Fibroblast of the aortic adventitia (primary cell): ENCODE data around the genes PLSCR1 and PLSCR5.

- CAGE, long polyA plus RNA = no peak
Observed at GRCh38 chr3:146235198-146235908, 15.6 kb downstream of the PLSCR4 start.

- CAGE, long polyA plus RNA = no peak
Observed at GRCh38 chr3:146544101-146545116, at the start of gene PLSCR1. PLSCR1 (minus strand) TSS chr3:146544607.

GRCh38 chr3:146605132-146605467 is at the start of gene PLSCR5:
PLSCR5 (minus strand) TSS chr3:146605346.
- CAGE, long polyA plus RNA = no peak

GRCh38 chr3:148077912-148078450 is 619.7 kb upstream of the AGTR1 start:
- CAGE, long polyA plus RNA = no peak

GRCh38 chr3:149245711-149246009 is 24.0 kb upstream of the CP start:
- CAGE, long polyA plus RNA = no peak

- CAGE, long polyA plus RNA = no peak
Observed at GRCh38 chr3:149277263-149277538, 55.6 kb upstream of the CP start.

DNA sequence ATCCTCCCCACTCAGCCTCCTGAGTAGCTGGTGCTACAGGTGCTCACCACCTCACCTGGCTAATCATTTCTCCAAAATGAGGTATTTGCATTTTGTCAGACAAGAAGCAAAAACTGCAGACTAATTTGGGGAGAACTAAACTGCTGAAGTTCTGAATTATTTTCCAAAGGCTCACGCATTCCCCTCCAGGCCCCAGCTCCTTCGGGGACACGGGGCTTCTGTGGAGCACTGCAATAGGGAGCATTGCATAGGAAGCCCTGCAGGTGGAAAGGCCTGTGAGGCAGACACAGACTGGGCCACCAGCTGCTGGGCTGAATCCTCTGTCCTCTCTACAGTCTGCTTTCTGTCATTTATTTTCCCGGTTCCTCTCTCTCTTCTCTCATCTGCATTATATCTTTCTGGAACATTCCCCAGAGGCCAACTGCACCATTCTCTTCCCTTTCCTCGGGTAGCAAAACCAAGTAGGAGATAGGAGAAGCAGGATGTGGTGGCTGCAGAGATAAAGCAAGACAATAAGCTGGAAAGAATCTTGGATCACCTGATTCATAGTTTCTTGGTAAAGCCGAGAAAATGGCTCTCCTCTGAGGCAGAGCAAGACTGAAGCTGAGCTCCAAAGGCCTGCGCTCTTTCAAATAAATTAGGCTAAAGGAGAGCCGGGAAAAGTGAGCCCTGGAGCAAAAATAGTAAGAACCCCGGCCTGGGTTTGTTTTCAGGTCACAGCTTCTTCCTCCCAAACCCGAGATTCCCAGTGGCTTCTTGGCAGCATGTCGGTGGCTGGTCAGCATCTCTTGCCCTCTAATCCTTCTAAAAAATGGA is 5.2 kb downstream of the TM4SF4 start:
- CAGE, long polyA plus RNA = no peak

GRCh38 chr3:149593259-149593714 is 64.5 kb downstream of the WWTR1 start:
- CAGE, long polyA plus RNA = no peak

- CAGE, long polyA plus RNA = no peak
Observed at GRCh38 chr3:149618490-149619384, 39.1 kb downstream of the WWTR1 start.

GRCh38 chr3:149650534-149651302 is 7.1 kb downstream of the WWTR1 start:
- CAGE, long polyA plus RNA = no peak

DNA sequence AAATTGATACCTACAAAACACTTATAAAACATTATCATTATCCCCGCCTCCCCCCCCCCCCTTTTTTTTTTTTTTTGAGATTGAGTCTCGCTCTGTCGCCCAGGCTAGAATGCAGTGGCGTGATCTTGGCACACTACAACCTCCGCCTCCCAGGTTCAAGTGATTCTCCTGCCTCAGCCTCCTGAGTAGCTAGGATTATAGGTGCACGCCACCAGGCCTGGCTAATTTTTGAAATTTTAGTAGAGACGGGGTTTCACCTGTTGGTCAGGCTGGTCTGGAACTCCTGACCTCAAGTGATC is 41.8 kb downstream of the COMMD2 start:
- CAGE, long polyA plus RNA = no peak

DNA sequence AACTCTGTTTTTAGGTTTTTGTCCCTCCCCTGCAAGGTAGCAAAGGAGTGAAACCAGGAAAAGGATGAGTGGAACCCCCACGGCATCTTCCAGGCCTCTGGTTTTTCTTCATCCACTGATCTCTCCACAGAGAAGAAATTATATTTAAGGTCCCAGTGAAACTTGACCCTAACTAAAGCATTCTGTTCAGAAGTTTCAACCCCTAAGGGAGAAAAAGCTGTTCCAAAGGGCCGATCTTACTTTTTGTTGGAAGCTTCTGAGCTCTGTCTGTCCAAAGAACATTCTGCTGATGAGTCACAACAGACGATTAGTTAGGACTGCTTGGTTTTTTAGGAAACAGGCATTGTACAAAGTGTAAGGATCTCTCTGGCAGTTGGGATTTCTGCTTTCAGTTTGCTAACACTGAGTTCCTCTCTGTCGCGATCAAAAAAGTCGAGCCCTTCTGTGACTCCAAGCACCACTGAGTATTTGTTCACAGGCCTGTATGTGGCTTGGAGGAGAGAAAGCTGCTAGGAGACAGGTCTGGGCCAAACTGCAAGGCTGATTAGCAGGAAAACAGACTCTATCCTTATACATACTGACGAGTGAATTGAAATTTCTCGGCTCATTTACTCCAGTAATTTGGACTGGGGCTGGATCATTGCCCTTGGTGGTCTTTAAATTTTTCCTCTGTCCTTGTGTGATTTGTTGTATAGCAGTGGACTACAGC is 91.8 kb upstream of the PFN2 start:
- CAGE, long polyA plus RNA = no peak

DNA sequence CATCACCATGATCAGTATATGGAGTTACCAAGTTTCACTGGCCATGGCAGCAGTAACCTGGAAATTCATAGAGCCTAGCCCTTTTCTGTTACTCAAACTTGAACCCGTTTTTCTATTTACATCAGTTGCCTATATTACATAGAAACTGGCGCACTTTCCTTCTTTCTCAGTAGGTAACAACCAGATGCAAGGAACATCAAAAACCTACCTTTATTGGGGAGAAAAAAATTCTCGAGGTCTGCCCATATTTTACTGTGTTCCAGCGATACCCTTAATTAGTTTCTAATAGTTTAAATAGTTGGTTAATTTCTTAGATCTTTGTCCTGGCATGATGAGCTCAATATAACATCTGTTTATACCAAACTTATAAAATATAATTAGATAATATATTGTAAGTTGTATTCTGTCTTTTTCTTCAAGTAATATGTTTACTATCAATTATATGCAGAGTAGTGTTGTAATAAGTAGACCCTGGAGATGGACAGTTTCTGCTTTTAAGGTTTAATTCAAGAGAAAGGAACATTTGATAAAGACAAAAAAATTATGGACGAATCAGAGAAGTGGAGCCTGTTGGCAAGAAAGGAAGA is 35.9 kb downstream of the TSC22D2 start:
- CAGE, long polyA plus RNA = no peak

- CAGE, long polyA plus RNA = no peak
Observed at GRCh38 chr3:150518845-150519551, 27.3 kb downstream of the SERP1 start.

DNA sequence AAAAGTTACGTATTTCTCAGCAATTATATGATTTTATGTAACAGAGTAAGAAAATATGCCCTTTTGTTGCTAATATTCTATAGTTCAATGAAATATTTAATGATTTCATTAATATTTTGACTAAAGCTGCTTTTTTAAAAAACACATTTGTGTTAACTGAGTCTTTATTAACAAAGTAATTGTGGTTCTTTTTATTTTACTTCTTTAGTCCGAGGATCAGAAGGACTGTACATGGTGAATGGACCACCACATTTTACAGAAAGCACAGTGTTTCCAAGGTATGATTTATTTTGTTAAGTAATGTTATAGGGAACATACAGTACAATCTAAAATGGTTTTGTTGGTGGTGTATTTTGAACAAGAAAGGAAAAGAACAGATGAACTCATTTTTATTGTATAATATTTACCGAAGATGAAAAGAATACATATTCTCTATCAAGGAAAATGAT is 5.6 kb downstream of the EIF2A start:
- CAGE, long polyA plus RNA = no peak

GRCh38 chr3:150635404-150635896 is 32.3 kb downstream of the SELENOT start:
- CAGE, long polyA plus RNA = no peak

GRCh38 chr3:150738313-150739442 is 24.3 kb downstream of the SIAH2 start:
- CAGE, long polyA plus RNA = no peak

DNA sequence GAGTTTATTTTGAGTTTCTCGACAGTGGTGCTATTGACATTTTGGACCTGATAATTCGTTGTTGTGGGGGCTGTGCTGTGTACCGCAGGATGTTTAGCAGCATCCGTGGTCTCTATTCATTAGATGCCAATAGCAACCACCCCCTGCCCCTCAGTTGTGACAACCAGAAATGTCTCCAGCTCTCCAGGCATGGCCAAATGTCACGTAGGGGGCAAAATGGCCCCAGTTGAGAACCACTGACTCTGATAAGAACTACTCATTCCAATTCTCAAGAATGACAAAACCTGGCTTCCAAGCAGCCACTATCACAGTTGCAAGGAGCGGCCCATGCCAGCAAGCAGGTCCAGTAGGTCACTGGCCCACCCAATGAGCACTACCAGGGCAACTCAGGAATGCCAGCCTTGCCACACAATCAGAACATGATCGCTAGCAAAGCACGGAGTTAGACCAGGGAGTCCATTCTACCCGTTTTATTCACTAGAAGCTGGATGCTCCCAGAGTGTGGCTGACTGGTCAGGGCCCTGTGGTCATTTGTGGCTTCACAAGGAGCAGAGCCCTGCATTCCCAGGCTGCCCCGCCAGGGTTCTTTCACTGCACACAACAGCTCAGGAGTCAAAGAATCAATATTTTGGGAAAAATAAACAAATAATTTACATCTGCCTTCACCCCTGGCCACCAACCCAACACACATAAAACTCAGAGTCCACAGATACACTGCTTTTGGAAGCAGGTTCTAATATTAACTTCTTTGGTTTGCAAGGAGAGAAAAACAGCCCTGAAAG is 16.3 kb downstream of the SIAH2 start:
- CAGE, long polyA plus RNA = no peak

DNA sequence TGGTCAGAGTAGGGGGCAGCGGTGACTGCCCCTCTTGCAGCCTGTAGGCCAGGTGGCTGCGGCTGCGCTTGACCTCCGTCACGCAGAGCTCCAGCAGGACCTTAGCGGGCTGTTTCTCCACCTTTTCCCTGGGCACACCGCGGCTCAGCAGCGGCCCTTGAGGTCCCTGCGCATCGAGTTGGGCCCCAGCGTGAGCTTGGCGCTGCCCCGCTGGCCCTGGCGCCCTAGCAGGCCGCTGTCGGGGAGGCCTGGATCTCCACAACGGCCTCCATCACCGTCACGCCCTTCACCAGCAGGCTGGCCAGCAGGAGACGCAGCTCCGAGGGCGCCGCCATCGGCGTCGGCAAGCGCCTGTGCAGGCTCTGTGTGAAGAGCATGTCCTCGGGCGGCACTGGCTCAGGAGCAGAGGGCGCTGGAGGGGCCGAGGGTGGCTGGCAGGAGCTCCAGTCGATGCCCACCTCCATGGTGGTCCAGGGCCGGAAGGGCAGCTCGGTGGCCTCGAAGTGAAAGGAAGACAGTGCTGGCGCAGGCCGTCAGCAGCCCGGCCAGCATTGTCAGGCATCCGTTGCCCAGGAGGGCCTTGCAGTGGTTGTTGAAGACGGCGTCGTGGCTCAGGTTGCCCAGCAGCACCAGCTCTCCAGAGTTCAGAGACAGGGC is 16.2 kb upstream of the SIAH2 start:
- CAGE, long polyA plus RNA = no peak

- CAGE, long polyA plus RNA = no peak
Observed at GRCh38 chr3:151169176-151169617, 33.8 kb downstream of the GPR171 start.